Epithelial cell of alveolus of lung (primary cell): ENCODE measurements around a stretch of chr9.

DNA sequence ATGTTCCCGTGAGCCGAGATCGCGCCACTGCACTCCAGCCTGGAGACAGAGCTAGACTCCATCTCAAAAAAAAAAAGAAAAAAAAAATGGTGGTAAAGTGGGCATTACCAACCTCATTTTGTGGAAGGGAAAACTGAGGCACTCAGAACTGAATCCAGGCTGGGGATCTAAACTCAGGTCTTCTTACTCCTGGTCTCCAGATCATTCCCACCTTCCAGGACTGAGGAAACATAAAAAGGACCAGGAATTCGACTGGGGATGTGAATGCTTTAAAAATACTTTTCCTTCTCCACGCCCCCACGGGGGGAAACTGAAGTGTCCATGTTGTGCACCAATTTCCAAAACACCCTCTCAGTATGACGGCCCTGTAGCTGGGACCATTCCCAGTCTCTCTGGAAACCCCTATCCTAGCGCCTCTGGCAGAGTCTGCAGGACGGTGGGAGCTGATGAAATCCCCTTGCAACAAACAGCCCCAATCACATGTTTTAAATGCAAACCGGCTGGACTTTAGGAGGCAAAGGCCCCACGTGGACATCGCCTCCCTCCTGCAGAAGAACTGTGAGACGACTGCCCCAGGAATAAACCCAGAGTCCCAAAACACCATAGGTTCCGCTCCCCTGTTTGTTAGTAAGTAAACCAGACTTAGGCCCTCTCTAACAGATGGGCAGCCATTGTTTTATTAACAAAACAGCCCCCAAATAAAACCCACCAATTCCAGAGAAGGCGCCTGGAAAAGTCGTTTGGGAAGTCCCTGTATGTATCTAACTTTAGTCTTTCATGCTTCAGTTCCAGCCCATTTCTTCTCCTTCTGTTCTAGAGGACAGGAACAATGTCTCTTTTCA lies 9.1 kb upstream of the AKNA start:
- RAMPAGE, long total RNA = no peak
- RRBS = no CpG with 5 or more reads among the region's 17 CpGs

DNA sequence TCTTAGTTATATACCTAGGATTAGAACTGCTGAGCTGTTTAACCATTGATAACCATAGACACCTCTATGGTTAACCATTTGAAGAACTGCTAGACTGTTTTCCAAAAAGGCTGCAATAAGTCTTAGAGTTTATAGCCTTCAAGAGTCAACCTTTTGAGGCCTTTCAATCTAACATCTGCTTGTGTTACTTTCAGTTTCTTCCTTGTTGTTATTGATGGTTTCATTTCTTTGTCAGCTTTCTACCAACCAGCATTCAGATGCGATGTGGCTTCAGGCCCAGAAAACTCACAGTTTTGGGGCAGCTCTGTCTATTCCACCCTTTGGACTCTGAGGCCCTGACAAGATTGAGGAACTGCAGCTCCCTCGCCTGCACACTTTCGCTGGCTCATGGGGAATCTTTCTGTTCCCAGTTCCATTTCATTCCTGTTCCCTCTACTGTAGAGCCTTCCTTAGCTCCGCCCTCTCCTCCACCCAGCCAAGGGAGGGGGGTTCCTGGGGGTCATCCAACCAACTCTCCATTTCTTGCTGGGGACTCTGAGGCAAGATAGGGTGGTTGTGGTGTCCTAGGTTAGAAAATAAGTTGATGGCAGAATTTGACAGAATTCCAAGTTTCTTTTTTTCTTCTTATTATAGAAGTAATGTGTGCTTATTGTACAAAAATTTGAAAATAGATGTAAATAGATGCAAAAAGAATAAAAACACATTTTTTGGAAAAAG lies 13.4 kb upstream of the WHRN start:
- RAMPAGE, long total RNA = no peak
- RRBS = no CpG with 5 or more reads among the region's 4 CpGs

GRCh38 chr9:114606851-114607199 lies 4.3 kb upstream of the TMEM268 start:
- RAMPAGE, long total RNA = no peak

DNA sequence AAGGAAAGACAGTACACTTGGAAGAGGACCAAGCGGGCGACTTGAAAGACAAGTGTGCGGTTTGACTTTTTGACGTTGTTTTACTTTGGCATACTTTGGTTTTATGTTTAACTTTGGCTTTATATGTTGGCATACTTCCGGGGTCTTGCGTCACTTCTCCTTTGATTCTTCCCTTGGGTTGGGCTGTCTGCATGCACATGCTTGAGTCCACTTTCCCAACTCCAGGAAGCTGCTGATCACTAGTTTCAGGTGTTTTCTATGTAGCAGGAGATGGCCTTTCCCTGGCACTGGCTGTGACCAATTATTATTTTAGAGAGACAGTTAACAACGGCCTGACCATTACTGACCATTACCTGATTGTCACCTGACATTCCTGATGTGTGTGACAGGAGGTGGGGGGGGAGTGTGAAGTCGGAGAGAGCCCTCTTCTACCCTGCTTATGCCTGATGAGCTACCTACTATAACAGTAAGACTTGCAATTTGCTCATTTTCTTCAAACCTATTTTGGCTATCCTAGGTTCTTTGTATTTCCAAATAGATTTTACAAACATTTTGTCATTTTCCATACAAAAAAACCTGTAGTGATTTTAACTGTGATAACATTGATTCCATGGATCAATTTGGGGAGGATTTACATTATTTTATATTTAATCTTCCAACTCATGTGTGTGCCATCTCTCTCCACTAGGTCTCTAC lies 45.4 kb downstream of the TNFSF8 start:
- RAMPAGE, long total RNA = no peak
- RRBS = no CpG with 5 or more reads among the region's 8 CpGs

- RAMPAGE, long total RNA = no peak
- RRBS = no CpG with 5 or more reads among the region's 2 CpGs
Observed at GRCh38 chr9:115668883-115669082, 484.8 kb upstream of the PAPPA start.

GRCh38 chr9:116234003-116234776 lies 80.6 kb downstream of the PAPPA start:
- RAMPAGE, long total RNA = no peak
- RRBS = no CpG with 5 or more reads among the region's 7 CpGs

GRCh38 chr9:116318459-116319150 lies 165.0 kb downstream of the PAPPA start:
- RAMPAGE, long total RNA = no peak
- RRBS = no CpG with 5 or more reads among the region's 12 CpGs

DNA sequence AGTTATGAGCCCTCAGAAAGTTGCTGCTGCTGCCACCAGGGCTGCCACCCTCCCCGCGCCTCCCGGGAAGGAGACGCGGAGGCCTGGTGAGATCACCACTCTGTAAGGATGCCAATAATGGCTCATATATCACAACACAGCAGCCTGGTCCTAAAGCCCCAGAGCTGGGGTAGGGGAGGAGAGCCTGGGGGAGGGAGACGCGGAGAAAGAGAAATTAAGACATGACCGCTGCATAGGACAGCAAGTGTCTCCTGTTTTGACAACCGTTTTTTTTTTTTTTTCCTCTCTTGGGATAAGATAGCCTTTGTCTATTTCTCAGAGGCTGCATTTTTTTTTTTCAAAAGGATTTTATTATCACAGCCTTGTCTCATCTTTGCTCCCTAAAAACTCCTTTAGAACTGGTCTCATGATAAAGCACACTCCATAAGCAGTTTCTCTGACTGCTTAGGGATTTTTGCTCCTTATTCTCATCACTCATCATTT lies 211.7 kb downstream of the PAPPA start:
- RAMPAGE, long total RNA = no peak
- RRBS = no CpG with 5 or more reads among the region's 9 CpGs

GRCh38 chr9:116543604-116544062 lies 143.5 kb upstream of the TRIM32 start:
- RAMPAGE, long total RNA = no peak
- RRBS = no CpG with 5 or more reads among the region's 6 CpGs

GRCh38 chr9:116840853-116841052 lies 153.6 kb downstream of the TRIM32 start:
- RAMPAGE, long total RNA = no peak
- RRBS = no CpG with 5 or more reads among the region's 11 CpGs

- RAMPAGE, long total RNA = no peak
- RRBS = no CpG with 5 or more reads among the region's 1 CpG
Observed at GRCh38 chr9:117719121-117719388, 14.9 kb downstream of the TLR4 start.

DNA sequence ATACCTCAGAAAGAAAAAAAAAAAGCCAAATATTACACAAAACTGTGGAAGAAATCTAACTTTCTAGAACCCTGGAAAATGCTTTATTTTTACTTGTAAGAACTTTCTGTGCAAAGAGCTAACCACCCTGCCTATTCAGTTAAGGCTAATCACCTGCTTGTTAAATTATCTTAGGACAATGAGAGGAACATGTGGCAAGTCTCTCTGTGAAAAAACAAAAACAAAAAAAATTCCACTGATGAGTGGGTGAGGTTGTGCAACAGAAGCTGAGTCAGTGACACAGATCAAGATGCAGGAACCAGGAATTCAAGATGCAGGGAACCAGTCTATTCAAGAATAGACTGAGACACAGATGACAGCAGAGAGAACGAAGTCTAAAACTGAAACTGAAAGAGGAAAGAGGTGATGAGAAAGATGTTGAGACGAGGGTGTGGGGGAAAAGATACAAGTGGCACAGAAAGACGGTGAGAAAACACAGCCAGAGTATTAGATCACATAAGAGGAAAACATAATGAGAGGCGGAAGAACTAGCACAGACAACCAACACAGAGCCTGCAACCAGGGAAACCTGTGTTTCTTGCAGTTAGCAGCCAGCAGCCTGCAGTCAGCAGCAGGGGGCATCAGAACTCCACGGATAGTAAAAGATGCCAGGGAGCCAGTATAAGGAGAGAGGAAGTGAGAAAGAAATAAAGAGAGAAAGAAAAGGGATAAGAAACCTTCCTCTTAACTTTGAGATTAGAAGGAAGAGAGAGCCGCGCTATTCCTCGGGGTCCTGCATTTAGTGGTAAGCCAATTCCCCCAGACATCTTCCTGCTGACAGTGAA lies 78.8 kb downstream of the TLR4 start:
- RAMPAGE, long total RNA = no peak
- RRBS = no CpG with 5 or more reads among the region's 8 CpGs

- RAMPAGE, long total RNA = no peak
- RRBS = no CpG with 5 or more reads among the region's 2 CpGs
Observed at GRCh38 chr9:118929405-118929666, 439.9 kb downstream of the BRINP1 start.

GRCh38 chr9:119168917-119170019 lies 200.0 kb downstream of the BRINP1 start:
- RAMPAGE, long total RNA = no peak
- RRBS = no CpG with 5 or more reads among the region's 37 CpGs

GRCh38 chr9:120524854-120525197 lies 55.1 kb downstream of the CDK5RAP2 start:
- RAMPAGE, long total RNA = no peak
- RRBS = no CpG with 5 or more reads among the region's 1 CpG

- RAMPAGE, long total RNA = no peak
- RRBS = no CpG with 5 or more reads among the region's 11 CpGs
Observed at GRCh38 chr9:120567996-120568857, 11.7 kb downstream of the CDK5RAP2 start.

GRCh38 chr9:120646238-120647551 lies 66.7 kb upstream of the CDK5RAP2 start:
- RAMPAGE, long total RNA = no peak
- RRBS = no CpG with 5 or more reads among the region's 7 CpGs

- RAMPAGE, long total RNA = no peak
- RRBS = no CpG with 5 or more reads among the region's 3 CpGs
Observed at GRCh38 chr9:120712108-120712809, 2.0 kb downstream of the MEGF9 start.

DNA sequence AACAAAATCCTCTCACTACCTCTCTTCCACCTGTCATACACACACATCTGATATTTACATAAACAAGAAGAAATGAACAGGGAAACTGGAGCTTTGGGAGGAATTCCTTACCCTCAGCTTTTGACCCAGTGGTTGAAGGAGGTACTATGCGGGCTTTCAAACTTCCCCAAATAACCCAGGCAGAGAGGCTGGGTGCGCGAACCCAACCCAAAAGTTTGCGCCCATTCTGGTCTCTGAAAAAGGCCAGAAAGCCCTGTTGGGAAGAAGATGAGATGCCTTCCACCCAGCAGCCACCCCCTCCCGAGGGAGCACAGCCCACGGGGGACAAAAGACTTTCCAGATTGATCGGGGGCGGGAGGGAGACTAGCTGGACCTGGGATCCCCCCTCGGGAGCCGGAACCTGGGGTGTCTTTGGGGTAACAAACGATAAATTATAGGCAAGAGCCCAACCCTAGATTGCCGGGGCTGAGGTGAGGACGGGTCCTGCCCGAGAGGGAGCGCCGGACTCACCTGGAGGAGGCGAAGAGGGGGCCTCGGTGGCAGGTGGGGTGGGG lies 945 bp downstream of the MEGF9 start:
- RAMPAGE, long total RNA = no peak
- RRBS = 2% methylated on average over 7 of the region's 18 CpGs

GRCh38 chr9:120730659-120731683 lies 16.7 kb upstream of the MEGF9 start:
- RAMPAGE, long total RNA = no peak
- RRBS = no CpG with 5 or more reads among the region's 8 CpGs